ENCODE measurements around the gene MTARC2.

DNA sequence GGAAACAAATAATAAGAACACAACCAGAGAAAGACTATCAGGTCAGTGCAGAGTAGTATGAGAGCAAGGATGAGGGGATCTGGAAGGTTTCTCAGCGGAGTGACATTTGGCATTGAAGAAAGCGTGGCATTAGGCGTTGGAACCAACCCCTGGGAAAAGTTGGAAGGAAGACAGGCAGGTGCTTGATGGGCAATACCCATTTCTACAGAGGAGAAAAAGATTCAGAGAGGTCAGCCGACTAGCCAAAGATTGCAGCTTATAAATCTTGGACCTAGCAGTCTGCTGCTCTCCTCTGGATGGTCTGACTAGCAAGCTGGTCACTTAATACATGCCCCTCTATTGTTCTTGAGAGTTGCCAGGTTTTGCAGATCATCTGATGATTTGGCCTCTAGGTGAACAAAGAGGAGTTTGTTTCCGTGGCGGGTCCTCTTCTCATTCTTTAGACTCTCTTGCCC, 116.0 kb downstream of the SLC30A10 start:
- PRO-cap, 2 experiments: no peak in any of the 2 experiments

- PRO-cap, 2 experiments: no peak in any of the 2 experiments
Measured at GRCh38 chr1:219926127-219927057, 2.0 kb downstream of the SLC30A10 start.

GRCh38 chr1:219927621-219928382, 555 bp downstream of the SLC30A10 start:
- PRO-cap, 2 experiments: no peak in any of the 2 experiments

DNA sequence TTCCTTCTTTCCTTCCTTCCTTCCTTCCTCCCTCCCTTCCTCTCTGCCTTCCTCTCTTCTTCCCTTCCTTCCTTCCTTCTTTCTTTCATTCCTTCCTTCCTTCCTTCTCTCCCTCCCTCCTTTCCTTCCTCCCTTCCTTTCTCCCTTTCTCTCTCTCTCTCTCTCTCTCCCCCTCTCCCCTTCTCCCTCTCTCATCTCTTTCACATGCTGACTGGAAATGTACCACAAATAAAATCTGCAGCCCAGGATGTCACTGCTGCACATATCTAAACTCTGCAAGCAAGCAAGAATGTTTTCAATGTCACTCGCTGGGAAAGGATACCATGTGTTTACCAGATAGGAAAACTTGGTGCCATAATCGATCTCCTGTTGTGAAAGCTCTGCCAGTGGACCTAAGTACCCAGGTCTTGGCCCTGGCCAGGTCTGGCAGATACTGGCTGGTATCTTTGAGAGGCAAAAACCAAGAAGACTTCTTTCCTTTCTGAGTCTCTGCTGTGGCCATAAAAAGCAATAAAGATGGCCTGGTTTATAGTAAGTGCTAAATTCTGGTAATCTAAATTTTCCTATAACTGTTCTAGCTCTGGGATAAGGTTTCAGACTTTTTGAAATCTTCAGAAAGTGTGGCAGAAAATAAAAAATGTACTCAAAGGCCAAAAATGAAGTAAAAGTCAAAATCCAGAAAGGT, 13.3 kb upstream of the SLC30A10 start:
- PRO-cap, 2 experiments: no peak in any of the 2 experiments

DNA sequence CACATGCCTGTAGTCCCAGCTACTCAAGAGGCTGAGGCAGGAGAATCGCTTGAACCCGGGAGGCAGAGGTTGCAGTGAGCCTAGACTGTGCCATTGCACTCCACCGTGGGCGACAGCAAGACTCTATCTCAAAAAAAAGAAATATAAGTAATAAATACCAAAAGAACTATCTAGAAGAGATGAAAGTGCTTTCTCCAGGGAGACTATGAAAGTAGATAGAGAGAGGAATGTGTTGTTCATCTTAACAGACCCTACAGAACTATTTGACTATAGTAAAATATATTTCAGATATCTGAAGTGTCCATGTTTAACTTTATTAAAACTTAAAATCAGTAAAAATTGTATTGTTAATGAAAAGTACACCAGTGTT, 29.2 kb downstream of the EPRS1 start:
- PRO-cap, 2 experiments: no peak in any of the 2 experiments

- PRO-cap, 2 experiments: no peak in any of the 2 experiments
Measured at GRCh38 chr1:220206598-220207178, 65.6 kb downstream of the RAB3GAP2 start.

GRCh38 chr1:220253222-220254099, 18.8 kb downstream of the RAB3GAP2 start:
- PRO-cap, 2 experiments: no peak in any of the 2 experiments

GRCh38 chr1:220267209-220268158, 4.8 kb downstream of the RAB3GAP2 start:
- PRO-cap, 2 experiments: no peak in any of the 2 experiments

DNA sequence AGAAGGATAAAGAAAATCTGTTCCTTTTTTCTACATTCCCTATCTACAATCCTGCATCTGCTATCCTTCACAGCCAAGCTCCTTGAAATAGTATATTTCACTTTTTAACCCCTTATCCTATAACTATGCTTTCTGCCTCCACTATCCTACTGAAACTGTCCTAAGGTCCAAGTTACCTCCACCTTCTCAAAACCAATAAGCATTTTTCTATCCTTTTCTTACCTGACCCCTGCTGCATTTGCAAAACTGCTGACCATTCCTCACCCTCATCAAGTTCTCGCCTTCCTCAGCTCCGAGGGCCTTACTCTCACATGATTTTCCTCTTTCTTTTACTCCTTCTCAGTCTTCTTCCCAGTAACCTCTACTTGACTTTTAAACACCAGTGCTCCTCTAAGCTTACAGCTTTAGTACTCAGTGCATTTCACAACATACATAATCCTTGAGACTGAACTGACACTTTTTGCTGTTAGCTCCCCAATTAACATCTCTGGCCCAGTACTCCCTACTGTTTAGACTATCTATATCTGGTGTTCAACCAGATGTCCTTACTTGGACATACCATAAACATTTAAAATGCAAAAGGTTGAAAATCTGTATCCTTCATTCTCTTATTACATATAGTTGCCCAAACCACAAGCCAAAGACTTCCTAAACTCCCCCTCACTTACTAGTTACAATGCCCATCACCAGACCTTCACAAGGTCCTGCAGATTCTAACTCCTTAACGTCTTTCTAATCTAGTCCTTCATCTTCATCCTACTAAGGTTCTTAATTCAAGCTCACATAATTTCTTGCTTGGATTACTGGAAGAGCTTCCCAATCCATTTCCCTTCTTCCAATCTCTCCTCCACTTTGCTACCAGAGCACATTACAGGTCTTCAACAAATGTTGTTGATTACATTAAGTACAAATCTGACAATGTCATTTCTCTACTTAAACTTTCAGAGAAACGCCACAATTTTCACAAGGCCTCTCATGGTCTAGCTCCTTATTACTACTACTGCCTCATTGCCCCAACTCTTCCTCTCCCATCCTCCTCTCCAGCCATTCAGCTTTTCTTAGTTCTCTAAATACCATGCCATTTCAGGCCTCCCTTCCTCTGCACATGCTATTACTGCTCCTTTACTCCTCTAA, 2.0 kb downstream of the RAB3GAP2 start:
- PRO-cap, 2 experiments: no peak in any of the 2 experiments

DNA sequence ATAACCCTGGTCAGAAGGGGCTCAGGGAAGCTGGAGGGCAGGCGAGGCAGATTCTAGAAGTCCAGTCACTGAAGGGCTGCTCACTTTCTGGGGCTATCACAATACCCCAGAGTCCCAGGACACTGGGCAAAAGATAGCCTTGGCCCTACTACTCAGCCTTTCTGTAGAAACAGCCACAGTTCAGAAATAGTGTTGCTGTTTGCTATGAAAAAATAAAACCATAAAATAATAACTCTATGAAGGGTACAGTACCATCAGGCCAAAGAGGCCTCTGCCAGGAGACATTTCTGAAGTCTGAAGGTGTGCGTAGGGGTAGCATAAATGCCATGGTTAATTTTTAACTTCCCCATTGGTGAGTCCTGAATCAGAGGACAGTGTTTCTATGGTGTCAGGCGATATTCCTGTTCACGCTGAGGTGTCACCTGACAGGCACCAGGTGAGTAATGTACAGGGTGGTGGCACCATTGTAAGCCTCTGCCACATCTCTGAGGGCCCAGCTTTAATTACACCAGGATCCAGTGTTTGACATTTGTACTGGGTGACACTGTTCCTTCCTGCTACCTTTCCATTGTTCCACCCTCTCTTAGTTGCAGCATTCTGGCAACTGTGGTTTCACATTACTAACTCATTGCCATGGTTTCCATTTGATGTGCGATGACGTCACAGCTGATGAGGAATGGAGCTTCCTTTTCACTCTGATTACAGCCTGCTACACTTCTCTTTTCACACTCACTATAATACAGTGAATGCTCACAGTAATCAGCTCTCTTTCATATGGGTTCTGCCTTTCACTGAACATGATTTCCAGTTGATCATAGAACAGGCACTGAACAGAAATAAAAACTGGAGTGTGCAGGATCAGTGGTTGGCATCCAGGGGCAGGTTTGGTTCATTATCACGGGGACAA, 40.7 kb upstream of the MARK1 start:
- PRO-cap, 2 experiments: no peak in any of the 2 experiments

GRCh38 chr1:220559026-220559860, 31.3 kb downstream of the MARK1 start:
- PRO-cap, 2 experiments: no peak in any of the 2 experiments

DNA sequence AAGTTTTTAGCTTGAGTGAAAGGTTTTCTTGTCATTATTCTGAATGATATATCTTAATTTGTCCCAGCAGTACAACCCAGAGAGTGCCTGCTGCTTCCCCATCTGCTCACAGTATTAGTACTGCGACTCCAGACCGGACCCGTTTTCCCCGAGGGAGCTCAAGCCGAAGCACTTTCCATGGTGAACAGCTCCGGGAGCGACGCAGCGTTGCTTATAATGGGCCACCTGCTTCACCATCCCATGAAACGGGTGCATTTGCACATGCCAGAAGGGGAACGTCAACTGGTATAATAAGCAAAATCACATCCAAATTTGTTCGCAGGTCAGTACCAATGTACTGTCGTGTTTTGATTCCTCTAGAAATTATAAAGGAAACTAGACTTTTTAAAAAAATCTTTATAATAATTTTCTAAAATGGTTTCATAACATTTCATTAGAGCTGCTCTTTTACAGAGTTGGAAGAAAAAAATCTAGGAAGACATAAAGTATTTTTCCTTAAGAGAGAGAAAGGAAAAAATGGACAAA, 37.1 kb upstream of the C1orf115 start:
- PRO-cap, 2 experiments: no peak in any of the 2 experiments

GRCh38 chr1:220732502-220733615, 15.3 kb upstream of the MTARC2 start:
- PRO-cap, 2 experiments: no peak in any of the 2 experiments

- PRO-cap, 2 experiments: peak in 2 of 2 experiments; most common plus-strand start chr1:220748323 (in 2); most common minus-strand start chr1:220748146 (in 1)
Measured at GRCh38 chr1:220747779-220748398, at the start of gene MTARC2. Gene MTARC2, plus strand, starts transcription at chr1:220748322.

DNA sequence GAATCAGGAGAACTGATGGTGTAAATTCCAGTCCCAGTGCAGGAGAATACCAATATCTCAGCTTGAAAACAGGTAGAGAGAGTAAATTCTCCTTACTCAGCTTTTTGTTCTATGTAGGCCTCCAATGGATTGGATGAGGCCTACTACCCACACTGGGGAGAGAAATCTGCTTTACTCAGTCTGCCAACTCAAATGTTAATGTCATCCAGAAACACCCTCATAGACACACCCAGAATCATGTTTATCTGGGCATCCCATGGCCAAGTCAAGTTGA, 7.0 kb upstream of the HLX start:
- PRO-cap, 2 experiments: no peak in any of the 2 experiments

DNA sequence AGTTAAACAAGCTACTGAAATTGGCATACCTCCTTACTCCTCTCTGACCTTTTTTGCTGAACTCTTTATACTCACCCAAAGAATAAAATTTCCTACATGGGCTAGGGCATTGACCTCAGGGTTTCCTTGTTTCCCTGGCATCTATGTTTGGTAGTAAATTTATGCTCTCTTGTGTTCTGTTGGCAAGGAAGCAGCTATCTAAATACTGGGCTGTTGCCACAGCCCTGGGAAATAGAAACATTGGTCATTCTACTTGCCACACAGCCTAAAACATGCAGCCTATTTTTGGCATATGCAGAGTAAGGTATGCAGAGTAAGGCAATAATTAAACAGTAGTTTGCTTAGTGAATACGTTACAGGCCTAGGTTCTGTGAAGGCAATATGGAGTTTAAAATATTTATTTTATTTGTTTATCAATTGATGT, 351.4 kb downstream of the HLX start:
- PRO-cap, 2 experiments: no peak in any of the 2 experiments

DNA sequence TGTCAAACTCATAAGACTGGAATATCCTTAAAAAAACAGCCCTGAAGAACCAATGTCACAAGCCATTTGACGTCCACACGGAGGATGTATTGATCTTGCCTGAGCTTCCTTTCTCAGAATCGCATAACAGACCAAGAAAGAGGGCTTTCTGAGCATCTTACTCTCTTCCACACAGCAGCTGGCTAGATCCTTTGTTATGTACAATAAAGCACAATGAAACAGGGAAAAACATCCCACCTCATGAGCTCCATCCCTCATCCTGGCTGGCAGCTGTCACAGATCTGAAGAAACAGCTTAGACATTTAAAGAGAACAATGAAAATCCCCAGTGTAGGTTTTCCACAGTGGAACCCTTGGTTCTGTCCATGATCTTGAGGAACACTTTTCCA, 347.5 kb downstream of the DUSP10 start:
- PRO-cap, 2 experiments: no peak in any of the 2 experiments

DNA sequence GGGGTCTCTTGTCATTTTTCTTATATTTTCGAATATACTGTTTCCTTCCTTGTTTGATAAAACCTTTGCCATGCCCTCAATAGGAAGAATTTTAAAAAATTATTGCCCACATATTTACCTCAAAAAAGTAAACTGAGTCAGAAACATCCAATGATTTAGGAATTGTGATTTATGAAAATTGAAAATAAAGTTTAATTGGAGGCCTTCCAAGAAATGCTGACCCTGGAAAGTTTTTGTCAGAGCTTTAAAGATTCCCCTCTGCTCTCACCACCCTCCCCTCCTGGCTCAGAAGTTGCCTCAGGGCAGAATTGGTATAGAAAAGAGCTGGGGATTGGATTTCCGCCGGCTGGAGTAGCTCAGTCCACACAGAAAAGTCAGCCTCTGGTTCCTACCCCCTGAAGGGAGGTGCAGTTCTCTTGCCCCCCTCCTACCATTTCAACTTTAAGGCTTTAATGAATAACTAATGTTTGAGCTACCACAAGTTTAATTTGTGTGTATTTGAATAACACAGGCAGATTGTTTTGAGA, 26.8 kb downstream of the DUSP10 start:
- PRO-cap, 2 experiments: no peak in any of the 2 experiments

- PRO-cap, 2 experiments: no peak in any of the 2 experiments
Measured at GRCh38 chr1:222068863-222069412, 327.0 kb upstream of the DUSP10 start.

- PRO-cap, 2 experiments: no peak in any of the 2 experiments
Measured at GRCh38 chr1:222622753-222623000, 4.8 kb downstream of the MIA3 start.

Measured in Colon Carcinoma Metastatic in the Lung (tissue), 2 donors.